Fallopian tube (tissue), 1 donor: ENCODE results near the gene ADAMTS14.

- PRO-cap: no peak
Observed at GRCh38 chr10:70325053-70325733, 41.4 kb upstream of the NPFFR1 start.

DNA sequence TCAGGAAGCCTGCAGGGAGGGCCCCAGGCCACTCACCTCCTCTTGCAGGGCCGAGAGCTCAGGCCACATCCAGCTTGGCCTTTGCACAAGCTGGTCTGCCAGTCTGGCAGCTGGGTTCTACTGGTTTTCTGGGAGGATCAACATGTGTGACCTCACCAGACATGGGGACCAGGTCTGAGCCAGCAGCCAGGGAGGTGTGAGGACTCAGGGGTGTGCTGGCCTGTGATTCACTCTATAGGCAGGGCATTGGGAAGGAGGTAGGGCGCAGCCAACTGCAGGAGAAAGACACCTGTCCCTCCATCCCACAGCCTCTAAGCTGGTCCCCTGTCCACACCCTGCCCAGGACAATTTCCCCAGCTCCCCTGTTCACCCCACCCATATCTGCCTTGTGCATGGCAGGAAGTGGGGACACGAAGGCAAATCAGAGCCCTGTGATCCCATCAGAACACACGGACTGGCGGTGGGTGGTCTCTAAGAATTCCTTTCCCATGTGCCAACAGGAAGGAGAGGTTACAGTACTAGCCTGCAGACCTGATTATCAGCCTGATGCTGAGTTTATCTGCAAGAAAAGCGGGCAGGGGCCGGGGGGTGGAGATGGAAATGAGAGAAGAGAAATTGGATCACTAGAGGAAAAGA lies 5.6 kb downstream of the LRRC20 start:
- PRO-cap: no peak

DNA sequence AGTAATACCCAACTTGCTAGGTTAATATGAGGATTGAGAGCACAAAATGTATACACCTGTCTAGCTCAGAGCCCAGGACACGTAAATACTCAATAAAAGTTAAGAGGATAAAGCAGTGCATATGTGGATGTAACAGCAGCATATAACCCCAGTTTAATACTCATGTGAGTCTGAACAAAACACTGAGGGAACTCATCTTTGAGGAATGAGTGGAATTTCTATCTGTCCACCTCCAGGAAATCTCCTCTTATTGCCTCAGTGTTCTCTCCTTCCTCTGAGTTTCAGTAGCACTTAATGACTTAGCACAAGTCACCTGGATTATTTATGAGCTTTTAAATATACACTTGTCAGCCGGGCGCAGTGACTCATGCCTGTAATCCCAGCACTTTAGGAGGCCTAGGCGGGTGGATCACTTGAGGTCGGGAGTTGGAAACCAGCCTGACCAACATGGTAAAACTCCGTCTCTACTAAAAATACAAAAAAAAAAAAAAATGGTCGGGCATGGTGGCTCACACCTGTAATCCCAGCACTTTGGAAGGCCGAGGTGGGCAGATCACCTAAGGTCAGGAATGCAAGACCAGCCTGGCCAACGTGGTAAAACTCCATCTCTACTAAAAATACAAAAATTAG lies 4.3 kb downstream of the LRRC20 start:
- PRO-cap: no peak

GRCh38 chr10:70422461-70423110 lies 18.6 kb downstream of the EIF4EBP2 start:
- PRO-cap: no peak

GRCh38 chr10:70427635-70428227 lies 13.8 kb downstream of the NODAL start:
- PRO-cap: no peak

GRCh38 chr10:70445601-70446532 lies 4.4 kb upstream of the NODAL start:
- PRO-cap: no peak

- PRO-cap: no peak
Observed at GRCh38 chr10:70494266-70494648, 15.7 kb downstream of the PALD1 start.

DNA sequence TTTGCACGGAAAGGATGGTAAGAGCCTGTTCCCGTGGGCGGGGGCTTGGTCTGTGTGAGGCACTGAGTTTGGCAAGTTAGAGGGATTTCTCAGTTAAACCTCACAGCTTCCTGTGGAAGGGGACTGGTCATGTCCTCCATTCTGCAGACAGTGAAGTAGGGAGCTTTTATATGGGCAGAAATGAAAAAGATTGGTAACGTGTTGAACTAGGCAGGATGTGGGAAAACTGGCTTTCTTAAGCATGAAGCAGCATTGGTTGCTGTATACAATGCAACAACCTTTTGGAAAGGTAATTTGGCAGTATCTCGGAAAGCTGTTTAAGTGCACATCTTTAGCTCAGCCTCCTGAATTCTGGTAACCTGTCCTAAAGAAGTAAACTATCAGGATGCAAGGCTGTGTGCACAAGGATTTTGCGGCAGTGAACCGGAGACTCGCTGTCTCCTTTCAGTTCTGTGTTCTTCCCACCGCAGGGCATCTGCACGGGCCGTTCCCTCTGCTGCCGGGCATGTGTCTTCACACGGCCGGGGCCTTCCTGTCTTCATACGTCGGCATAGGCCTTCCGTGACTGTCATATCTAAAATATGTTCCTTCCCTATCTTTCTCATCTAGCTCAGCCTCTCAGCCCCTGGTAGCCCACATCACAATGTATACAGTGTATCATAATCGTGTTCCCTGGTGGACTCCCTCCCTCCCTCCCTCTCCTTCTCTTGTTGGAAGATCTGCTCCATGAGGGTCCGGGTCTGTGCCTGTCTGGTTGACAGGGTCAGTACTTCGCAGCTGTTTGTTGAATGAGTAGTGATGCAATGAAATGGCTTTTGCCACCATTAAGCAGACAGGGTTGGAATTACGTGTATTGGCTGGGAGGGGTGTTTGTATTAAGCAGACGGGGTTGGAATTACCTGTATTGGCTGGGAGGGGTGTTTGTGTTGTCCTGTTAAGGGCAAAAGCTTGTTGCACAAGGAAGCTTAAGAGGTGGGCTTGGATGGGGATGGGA lies 16.4 kb downstream of the PALD1 start:
- PRO-cap: no peak

- PRO-cap: no peak
Observed at GRCh38 chr10:70529754-70530355, 51.3 kb downstream of the PALD1 start.

GRCh38 chr10:70558696-70559810 lies 43.5 kb downstream of the PRF1 start:
- PRO-cap: unidirectional peak, plus-strand start at chr10:70559287

DNA sequence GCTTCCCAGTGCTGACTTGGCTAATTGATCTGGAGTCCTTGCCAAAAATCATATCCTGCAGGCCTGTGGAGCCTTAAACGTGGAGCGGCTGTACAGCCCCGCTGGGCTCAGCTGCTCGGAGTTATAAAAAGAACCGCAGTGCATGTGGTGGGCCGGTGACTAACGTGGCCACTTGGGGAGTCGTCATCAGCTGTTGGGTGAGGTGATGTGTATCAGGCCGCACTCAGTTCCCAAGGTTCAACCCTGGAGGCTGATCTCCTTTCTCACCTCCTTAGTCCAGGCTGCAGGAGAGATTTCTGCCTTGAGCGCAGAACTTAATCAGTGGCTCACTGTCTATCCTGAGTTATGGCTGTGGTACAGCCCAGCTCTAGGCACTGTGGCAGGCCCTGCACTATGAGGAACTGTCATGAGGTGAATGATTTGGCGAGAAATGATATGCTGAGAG lies 19.0 kb upstream of the ADAMTS14 start:
- PRO-cap: no peak

- PRO-cap: no peak
Observed at GRCh38 chr10:70662301-70662644, 10.0 kb upstream of the ADAMTS14 start.

- PRO-cap: no peak
Observed at GRCh38 chr10:70671876-70673075, at the start of gene ADAMTS14. Gene ADAMTS14 (plus strand): TSS chr10:70672506.

DNA sequence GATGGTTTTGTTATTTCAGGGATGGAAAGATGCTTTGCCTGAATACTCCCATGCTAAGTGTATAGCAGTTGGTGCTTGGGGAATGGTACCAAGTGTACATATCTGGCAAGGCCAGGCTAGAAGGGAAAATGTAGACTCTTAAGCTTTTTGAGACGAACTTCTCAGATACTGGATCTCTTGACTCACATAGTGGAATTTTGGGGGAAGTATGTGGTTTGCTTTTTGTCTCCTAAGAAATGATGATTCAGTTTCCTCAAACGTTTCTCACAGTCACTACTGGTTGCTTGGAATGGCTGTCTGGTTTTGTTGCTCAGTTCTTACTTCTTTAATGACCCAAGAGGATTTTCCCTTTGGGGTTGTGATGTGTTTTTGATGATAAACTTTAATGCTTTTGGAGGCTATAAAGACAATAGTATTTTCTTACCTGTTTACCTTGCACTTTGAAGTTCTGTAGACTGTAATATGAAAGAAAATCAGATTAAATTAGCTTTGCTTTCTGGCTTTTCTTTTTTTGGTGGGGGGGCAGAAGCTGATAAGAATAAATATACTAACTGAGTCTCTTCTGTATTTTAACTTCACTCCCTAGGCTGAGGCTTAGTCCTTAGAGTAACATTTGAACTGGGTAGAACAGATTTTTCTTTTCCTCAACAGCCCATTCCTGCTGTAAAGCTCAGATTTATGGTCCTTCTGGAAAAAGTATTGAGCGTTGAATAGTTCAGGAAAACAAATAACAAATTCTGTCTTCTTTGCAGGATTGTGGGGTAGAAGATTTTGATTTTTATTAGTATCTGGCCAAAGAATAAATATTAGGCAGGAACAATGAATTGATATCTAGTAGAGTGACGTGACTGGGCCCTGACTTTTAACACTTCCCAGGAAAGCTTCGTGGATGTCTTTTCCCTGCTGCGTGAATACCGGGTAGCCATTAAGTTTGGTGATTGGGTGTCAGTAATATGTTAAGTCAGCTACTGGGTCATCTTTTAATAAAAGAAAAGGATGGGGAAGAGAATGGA lies 17.7 kb downstream of the SGPL1 start:
- PRO-cap: no peak

GRCh38 chr10:71064544-71065010 lies 147.8 kb upstream of the UNC5B start:
- PRO-cap: no peak

DNA sequence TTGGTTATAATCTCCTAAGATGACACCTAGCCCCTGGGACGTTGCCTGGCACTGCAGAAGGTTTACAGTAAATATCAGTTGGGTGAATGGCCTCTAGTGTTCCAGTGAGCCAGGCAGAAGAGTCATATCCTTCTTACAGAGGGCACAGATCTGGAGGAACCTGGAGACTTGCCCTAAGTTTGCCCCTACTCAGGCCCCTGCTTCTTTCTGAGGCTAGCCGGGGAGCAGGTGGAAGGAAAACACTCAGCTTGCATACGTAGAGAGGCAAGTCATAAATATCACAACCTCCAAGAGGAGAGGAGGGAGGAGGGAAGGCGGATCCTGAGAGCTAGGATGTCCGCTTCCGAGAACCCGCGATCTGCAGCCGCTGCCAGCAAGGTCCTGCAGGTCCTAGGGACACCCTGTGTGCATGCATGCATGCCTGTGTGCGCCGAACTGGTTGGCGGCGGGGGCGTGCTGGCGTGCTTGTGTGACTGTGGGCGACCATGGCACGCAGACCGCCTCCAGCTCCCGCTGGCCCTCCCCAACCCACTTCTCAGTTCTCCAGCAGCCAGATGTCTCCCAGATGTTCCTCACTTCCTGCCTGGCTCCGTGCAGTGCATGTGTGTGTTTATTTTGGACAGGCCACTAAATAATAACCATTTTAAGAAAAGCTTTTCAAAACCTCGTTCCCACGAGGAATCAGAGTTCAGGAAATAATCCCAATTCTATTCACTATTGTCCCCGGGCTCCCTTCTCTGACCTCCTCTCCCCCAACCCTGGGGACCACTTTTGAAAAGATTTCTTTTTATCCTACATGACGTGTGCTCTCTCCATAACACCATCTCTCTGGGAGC lies 32.2 kb downstream of the UNC5B start:
- PRO-cap: unidirectional peak, plus-strand start at position 96 of the sequence; bidirectional peak, plus-strand start at position 333 of the sequence, minus-strand start at position 209 of the sequence; unidirectional peak, minus-strand start at position 437 of the sequence; bidirectional peak, plus-strand start at position 575 of the sequence, minus-strand start at position 437 of the sequence

GRCh38 chr10:71254879-71256024 lies 42.9 kb downstream of the UNC5B start:
- PRO-cap: unidirectional peak, plus-strand start at chr10:71255814

DNA sequence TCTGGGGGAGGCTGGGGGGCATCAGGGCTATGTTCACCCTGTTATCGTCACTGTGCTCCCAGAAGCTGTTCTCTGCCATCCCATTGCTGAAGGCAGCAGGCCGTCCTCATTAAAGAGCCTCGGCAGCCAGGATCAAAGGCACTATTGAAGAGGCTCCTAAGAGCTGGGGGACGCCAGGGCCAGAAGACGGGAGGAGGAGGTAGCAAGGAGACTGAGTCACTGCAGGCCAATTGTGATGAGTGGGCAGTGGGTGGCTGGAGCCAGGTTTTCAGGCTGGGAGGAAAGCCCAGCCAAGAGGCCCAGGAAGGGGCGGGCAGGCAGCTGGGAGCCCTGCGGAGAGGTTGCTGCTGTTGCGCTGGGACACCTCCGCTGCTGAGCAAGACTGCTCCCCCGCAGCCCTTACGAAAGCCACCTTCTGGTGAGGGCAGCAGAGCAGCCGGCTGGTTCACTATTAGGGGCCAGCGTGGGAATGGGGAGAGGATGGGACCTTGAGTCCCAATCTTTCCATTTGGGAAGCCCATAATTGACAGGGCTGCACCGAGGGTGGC lies 48.3 kb downstream of the UNC5B start:
- PRO-cap: bidirectional peak, plus-strand start at position 293 of the sequence, minus-strand start at position 241 of the sequence; bidirectional peak, plus-strand start at position 411 of the sequence, minus-strand start at position 374 of the sequence

- PRO-cap: no peak
Observed at GRCh38 chr10:71547880-71548627, 151.3 kb downstream of the CDH23 start.

- PRO-cap: no peak
Observed at GRCh38 chr10:71554804-71555173, 158.1 kb downstream of the CDH23 start.